ENCODE data around the genes GCNA, CITED1, FAM236A and DMRTC1.

- PRO-cap, result no peak
These were observed 1.3 kb upstream of the IL2RG start for GRCh38 chrX:71112687-71113024.

DNA sequence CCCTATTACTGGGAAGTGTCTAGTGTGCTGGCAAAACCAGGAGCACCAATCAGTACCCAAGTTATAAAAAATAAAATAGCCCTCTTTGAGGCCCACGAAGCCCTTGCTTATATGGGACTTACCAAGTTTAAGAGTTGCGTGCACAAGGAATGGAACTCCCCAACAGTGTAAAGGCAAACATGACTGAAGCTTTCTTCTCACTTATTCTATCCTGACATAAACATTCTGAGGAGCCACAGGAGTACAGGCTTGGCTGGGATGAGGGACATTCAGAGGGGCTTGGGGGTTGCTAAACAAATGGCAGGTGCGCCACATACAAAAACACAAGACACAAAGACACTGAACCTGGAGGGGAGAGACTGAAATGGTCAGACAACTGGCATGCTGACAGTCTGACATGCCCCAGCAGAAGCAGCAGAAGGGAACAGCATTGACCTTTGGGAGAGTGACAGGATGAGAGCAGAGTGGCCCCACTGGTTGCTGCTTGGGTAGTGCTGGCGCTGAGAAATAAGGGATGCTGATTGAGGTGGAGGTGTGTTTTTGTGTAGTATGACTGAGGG lies 556 bp upstream of the NLGN3 start:
- PRO-cap, result no peak

DNA sequence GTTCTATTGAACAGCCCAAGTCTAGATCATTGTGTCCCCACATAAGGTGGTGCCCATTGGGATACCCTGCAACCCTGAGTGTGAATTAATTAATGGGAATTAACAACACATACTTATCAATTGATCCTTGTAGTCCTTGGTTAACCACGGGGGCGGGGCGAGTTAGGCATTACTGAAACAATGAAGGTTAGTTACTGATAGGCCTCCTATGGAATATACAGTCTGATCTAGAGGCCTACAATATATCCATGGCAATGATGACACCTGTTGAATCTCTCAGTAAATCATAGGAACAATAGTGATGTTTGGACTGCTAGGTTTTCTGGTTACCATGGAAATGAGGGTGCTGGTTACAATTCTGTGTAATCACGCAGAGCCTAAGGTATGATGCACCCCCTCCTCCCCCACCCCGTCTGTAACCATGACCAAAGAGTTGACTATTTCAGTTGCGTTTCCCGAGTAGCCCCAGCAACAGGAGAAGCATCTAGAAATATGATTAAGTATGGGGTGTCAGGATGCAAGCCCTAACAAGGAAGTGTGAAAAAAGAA lies 801 bp upstream of the NONO start:
- PRO-cap, result no peak

DNA sequence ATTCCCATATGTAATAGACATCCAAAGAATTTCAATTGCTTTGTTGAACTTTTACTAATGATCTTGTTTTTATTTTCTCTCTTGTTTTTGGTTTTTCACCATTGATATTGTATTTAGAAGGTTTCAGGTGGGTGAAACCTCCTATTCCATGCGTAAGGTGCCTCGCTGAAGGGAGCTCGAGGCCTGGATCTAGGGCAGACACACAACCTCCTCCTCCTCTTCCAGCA lies 13.2 kb downstream of the OGT start:
- PRO-cap, result no peak

DNA sequence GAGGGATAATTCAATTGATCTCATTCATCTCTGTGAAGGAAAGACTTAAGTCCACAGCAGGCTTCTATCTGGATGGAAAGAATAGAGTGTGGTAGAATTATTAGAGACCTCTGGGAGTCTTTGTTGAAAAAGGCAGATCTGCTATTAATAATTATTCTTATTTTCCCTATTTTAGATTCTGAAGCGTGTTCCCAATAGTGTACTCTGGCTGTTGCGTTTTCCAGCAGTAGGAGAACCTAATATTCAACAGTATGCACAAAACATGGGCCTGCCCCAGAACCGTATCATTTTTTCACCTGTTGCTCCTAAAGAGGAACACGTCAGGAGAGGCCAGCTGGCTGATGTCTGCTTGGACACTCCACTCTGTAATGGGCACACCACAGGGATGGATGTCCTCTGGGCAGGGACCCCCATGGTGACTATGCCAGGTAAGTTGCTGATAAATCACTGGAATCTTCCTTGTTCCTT lies 10.9 kb upstream of the GCNA start:
- PRO-cap, result no peak

- PRO-cap, result no peak
These were observed 4.7 kb upstream of the GCNA start for GRCh38 chrX:71573519-71573998.

DNA sequence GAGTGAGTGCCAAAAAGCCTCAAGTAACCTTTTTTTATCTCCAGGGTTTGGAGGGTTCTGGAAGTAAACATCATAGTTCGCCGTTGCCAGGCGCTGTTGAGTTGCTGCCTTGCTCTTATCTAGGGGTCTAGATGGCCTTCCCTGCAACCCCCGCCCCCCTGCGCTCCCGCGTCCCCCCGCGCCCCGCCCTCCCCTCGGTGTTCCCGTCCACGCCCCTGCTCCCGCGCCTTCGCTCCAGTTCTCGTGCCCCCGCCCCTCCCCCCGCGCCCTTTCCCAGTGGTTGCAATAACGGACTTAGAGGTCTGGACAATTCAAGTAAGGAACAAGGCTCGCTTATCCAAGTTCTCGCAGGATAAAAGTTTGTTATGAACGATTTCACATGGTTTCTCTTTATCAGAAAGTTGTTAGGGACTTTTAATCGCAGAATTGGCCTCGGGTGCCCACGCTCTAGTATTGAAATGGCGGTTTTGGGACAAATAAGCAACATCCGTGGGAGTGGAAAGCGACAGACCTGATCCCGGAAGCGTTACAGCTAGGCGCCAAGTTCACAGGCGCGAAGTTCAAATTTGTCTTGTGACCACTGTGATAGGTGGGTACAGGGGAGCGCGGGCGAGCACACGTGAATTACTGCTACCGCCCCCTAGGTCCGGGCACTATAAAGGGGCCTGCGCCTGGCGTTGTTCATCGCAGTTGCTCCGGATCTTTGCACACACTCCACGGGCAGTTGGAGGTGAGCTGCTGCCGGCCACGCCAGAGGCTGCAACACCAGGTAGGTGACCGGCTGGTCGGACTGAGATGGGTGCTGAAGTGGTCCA lies at the start of gene GCNA:
Gene GCNA (plus strand): TSS at position 684 of the 815 bp plus-strand sequence.
- PRO-cap, result no peak

GRCh38 chrX:71991080-71991552 lies 80.5 kb downstream of the NHSL2 start:
- PRO-cap, result no peak

GRCh38 chrX:71997189-71997731 lies 86.6 kb downstream of the NHSL2 start:
- PRO-cap, result no peak

DNA sequence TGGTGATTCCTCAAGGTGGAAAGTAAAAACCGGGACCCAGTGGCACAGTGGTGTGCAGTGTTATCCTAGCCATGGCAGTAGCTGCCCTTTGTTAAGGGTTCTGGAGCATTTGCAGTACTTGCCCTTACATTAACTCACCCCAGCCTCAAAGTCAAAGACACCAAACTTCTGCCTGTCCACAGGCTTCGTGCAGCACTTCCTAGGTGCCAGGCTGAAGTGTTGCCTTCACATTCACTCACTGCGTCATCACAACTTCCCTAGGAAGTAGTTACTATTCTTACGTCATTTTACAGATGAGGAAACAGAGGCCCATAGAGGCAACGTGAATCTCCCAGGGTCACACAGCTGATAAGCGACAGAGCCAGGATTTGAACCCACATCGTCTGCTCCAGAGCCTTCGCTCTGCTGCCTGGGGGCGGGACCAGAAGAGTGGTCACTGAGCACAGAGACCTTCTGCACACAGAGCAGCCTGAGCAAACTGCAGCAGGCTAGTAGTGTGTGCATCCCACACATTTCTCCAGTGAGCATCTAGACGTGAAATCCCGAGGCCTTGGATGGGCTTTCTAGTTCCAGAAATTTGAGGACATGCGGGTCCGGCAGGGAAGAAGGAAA lies 73.3 kb upstream of the PIN4 start:
- PRO-cap, result no peak

- PRO-cap, result no peak
These were observed 55.5 kb upstream of the PIN4 start for GRCh38 chrX:72125813-72126778.

DNA sequence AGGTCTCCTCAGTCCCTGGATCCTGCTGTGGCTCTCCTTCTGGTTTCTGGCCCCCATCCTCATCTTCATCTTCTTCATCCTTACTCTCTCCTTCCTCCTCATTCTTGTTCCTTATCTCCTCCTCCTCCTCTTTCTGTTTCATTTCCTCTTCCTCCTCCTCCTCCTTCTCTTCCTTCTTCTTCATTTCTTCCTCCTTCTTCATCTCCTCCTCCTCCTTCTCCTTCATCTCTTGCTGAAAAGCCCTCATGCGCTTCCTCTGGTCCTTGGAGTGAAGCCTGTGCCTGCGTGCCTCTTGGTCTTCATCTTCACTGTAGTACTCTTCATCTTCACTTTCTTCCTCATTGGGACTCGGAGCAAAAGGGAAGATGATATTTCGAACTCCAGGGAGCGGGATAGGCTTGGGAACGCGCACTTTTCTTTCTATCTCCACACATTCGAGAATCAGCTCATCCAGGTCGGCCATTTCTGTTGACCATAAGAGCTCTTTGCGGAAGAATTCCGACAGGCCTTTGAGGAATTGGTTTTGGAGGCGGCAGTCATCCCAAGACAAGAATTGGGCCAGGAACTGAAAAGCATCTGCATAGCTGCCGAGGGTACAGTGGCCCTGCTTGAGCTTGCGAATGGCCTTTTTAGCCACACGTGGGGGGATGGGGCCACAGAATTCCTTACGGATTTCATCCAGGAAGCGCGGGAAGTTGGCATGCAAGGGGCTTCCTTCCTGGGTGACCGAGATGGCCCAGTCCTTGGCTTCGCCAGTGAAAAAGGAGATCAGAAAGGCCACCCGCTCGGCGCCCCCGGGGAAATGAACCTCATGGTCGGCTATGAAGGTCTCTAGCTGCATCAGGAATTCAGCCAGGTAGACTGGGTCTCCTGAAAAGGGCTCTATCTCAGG lies 51.1 kb upstream of the PIN4 start:
- PRO-cap, result no peak

GRCh38 chrX:72182986-72183570 lies 1.5 kb downstream of the PIN4 start:
- PRO-cap, result no peak

GRCh38 chrX:72305337-72306267 lies at the start of gene CITED1:
Gene CITED1 (minus strand): TSS chrX:72305914.
- PRO-cap, result unidirectional peak, minus-strand start at chrX:72305580; bidirectional peak, plus-strand start at chrX:72306170, minus-strand start at chrX:72305908

GRCh38 chrX:72472643-72473642 lies 99.7 kb downstream of the HDAC8 start:
- PRO-cap, result no peak

- PRO-cap, result no peak
These were observed 46.4 kb downstream of the HDAC8 start for GRCh38 chrX:72526129-72526824.

GRCh38 chrX:72553948-72555211 lies 18.3 kb downstream of the HDAC8 start:
- PRO-cap, result no peak

- PRO-cap, result no peak
These were observed at the start of gene FAM236A for GRCh38 chrX:72938151-72938513. Gene FAM236A (plus strand): TSS chrX:72938206.

DNA sequence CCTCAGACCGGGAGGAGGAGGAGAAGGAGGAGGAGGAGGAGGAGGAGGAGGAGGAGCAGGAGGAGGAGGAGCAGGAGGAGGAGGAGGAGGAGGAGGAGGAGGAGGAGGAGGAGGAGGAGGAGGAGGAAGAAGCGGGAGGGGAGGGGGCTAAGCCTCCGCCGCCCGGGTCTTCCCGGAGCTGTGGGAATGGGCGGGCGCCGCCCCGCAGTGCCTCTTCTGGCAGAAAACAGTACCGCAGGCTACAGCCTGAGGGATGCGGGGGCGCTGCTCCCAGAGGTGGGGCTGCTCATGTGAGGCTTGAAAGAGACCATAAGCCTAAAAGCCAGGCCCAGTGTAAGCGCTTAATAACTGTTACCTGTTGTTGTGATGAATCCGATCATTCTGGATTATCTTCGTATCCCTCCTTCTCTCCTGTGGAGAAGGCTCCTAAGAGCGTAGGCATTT lies at the start of gene DMRTC1:
Gene DMRTC1 (minus strand): TSS at position 89 of the 444 bp plus-strand sequence.
- PRO-cap, result no peak

DNA sequence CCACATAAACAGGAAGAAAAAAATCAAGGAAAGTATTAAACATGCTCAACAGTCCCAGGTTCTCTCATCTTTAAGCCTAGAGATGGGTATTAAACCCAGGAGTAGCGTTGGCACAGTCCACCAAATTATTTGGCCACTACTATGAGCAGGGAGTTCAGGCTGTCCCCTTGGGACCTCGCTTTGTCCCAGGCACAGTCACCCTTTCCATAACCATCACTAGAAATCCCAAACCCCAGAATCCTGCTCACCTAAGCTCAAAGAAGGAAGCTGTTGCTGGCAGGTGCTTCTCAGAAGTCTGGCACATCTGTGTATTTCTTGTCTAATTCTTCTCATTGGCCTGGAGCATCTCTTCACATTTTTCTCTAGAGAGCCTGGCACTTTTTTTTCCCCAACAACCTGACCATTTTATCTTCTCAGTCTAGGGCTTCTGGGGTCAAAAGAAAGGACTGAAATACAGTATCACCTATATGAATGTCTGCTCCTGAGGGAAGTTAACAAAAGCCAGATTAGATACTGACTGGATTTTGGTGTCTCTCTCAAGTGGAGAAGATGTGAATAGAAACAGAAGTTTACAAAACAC lies 263.0 kb downstream of the CHIC1 start:
- PRO-cap, result no peak